Parotid gland (tissue), 1 donor: ENCODE data around the genes EGR2 and NRBF2.

DNA sequence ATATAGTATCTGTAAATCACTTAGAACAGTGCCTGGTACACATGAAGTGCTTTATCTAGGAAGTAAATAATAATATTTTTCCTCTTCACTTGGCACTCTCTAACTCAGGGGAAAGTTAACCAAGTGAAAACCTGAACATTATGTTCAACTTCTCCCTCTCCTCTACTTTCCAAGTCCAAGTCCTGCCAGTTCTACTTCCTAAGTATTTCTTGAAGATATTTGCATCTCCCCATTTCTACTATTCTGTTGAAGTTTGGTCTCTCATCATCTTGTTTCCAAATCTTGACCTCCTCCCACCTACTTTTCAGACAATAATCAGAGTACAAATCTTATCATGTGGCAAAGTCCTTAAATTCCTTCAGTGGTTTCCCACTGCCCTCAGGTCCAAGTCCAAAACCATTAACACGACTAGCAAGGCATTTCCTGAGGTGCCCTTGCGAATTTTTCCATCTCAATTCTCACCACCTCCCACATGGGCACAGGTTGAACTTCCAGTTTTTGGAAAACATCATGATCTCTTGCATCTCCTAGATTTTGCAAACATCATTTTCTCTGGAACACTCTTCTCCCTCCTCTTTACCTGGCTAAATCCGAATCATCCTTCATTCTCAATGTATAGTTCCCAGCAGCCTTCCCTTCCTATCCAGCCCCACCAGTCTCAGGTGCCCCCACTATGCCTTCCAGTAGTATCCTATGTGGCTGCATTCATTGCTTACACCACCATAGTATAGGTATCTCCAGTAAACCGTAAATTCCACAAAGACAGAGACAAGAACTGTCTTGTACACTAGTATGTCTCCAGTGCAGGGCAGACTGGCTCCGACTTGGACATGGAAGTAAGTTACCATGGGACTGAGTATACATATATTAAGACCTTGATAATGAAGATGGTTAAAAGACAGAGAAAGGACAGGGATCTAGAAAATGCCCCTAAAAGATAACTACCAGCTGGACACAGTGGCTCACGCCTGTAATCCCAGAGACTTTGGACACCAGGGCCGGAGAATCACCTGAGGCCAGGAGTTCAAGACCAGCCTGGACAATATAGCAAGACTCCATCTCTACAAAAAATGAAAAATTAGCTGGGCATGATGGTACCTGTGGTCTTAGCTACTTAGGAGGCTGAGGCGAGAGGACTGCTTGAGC is 97.0 kb upstream of the CDK1 start:
- PRO-cap = no peak

DNA sequence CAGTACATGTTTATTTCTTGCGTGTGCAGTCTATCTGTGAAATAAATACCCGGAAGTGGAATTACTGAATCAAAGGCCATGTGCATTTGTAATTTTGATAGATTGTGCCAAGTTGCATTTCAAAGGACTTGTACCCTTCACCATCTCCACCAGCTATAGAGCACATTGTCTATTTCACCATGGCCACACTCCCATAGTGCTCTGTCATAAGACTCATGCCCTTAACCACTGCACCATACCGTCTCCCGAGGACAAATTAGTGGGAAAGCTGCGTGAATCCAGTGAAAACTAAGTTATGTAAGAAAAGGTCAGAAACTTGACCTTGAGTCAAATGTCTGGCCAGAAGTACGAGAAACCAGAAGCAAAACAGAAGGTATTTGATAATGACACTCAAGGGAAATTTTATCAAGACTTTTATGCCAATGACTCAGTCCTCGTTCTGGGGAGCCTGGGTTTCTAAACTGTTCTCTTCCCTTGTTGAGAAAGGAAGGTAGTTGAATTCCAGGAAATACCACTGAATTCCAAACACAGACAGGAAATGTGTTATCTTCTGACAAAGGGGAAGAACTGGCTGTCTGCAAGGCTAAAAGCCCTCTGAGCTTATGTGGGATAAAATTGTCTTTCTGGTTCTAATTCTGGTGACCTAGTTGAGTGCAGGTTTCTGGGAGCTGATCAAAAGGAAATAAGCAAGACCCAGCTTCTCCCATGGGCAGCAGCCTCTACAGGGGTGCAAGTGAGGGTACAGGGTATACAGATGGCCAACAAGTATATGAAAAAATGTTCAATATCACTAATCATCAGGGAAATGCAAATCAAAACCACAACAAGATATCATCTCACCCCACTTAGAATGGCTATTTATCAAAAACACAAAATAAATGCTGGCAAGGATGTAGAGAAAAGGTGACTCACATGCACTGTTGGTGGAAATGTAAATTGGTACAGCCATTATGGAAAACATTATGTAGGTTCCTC is 49.7 kb downstream of the CDK1 start:
- PRO-cap = no peak

DNA sequence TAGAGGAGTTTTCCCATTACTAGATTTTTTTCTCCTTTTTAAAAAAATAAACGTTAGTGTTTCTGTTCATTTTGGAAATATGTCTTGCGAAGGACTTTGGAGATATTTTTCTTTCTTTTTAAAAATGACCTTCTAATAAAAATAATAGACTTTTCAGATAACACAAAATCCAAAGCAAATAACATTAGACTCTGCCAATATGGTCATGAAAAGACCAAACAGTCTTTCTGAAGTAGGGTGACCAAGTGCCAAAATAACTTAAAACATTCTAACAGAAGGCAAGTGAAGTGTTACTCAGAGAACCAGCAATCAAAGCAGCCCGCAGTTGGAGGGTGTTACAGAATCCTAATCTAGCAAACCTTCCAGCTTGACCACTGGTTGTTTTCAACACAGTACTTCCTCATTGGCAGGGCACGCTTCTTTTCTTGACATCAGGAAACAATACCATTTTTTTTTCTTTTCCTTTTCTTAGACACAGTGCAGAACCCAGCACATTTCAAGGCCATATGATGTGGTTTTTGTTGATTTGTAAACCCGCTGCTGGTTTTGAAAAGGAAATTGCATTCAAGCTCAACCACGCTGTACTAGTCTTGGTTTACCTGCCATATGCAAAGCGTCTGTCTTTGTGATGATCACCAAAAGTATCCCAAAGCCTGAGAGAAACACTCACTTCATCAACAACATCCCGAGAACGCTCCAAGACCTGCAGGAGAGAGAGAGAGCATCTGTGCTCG is 33.5 kb downstream of the RHOBTB1 start:
- PRO-cap = no peak

DNA sequence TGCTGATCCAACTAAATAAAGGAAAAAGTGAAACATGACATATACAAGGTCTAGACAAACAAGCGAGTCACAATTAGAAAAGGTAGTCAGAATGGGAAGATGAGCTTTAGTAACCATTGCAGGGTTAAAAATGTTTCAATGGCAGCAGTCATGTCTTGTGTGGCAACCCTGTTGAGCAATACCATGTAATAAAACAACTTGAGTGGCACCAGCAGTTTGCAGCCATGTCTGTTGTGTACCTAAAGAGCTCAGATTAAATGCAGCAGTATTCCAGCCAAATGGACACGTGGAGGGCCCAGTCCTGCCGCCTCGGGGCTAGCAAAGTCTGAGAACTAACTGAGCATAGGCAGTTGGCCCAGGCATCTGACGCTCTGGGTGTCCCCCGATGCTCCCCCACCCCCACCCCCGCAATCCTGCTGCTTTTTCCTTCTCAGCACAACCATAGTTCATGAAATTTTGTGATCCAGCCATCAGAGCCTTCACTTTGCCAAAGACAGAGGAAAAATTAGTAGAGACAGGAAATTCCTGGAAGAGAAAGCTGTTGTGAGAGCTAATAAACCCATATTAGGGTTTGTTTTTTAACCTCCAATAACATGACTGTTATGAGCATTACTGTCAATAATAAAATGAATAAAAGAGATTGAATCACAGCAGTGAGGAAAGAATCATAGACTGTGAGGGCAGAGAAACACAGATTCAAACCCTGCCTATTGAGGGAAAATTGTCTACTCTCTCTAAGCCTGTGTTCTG is 220.6 kb upstream of the RHOBTB1 start:
- PRO-cap = no peak

- PRO-cap = no peak
Measured at GRCh38 chr10:61757493-61757897, 94.8 kb downstream of the CABCOCO1 start.

DNA sequence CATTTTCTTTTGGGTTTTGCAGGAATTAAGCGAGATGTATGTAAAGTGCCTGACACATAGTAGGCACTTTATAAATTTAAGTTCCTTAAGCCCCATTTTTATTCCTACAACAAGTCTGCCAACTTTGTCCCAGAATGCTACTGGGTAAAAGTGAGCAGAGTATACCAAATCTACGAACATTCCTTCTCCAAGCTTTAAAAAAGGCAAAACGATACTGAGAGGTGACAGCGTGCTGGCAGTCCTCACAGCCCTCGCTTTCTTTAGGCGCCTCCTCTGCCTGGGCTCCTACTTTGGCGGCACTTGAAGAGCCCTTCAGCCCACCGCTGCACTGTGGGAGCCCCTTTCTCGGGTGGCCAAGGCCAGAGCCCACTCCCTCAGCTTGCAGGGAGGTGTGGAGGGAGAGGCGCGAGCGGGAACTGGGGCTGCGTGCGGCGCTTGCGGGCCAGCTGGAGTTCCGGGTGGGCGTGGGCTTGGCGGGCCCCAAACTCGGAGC is 34.2 kb upstream of the ARID5B start:
- PRO-cap = no peak

DNA sequence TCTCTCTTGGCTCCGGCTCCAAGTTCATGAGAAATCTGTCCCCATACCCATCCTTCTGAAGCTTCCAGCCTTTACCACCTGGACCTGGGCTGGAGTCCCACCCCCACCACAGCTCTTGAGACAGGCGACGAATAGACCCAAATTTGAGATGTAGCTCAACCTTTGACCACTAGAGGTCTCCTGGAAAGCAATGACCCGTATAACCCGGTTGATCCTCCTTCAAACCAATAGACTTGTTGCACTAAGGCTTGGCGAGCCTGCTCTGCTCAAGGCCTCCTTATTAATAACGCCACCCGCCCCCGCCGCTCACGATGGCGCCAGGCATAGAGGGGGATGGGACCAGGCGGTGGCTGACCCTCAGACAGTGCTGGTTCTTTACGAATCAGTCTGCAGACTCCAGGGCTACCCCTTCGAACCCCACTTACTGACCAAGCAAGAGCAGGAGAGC is 4.5 kb upstream of the ARID5B start:
- PRO-cap = no peak

- PRO-cap = no peak
Measured at GRCh38 chr10:61975162-61975626, 73.7 kb downstream of the ARID5B start.

- PRO-cap = no peak
Measured at GRCh38 chr10:62011542-62011874, 110.0 kb downstream of the ARID5B start.

DNA sequence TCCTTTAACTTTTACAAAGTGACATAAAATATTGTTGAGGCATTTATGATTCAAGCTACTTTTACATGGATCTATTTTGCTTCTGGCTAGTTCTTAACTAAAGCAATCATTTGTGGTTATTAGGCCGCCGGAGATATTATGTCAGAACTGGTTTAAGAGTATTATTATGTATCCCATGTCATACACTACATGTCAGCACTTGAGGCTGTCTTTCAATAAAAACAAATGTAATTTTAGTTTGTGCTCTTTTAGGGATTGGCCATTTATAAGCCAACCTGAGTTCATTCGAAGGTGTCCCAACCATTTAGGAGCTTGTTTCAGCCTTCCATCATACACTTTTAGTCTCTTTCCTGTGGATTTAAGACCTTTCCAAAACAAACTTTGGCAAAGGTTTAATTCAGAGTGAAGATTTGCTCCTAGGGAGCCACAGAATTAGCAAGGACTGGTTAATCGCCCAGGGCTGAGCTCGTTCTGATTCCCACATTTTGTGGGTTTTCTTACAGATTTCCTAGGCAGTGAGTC is 118.0 kb downstream of the ARID5B start:
- PRO-cap = no peak

DNA sequence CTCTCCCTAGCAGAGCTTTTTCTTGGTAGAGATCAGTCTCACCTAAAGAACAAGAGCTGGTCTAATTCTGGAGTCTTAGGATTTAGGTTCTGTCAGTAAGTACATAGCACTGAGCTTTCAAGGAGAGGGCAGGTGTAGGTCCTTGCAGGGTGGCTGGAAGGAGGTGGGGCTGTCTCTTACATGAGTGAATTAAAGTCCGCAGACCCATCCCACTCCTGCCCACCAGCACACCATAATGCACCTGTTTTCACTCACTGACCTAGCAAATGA is 145.9 kb downstream of the ARID5B start:
- PRO-cap = no peak

- PRO-cap = no peak
Measured at GRCh38 chr10:62050251-62050681, 148.8 kb downstream of the ARID5B start.

DNA sequence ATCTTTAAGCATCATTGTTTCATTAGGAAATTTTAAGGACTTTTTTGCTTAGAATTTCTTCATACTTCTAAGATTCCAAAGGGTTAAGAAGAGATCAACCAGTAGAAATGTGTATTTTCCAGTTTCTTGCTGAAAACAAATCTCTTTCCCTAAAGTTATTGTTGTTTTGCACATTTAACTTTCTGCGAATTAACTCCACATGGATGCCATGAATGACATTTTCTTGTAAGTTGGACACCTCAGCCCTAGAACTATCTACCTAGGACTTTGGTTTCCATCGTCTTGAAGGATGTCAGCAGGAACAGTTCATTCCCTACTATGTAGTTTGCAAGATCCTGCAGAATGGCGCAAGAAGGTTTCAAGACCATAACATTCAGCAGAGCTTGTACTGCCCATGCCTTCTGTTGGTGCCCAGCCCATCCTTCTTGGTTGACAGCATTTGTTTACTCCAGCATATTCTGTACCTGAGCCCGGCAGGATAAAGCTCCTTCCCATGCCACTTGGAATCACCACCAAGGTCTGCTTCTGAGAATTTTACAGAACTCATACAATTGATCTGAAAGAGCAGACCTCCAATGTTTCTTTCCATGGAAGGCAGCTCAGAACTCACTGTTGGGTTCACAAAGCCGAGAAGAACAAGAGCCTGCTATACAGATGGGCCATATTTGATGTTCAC is 150.7 kb downstream of the ARID5B start:
- PRO-cap = no peak

GRCh38 chr10:62779453-62779775 is 25.1 kb upstream of the ADO start:
- PRO-cap = no peak

DNA sequence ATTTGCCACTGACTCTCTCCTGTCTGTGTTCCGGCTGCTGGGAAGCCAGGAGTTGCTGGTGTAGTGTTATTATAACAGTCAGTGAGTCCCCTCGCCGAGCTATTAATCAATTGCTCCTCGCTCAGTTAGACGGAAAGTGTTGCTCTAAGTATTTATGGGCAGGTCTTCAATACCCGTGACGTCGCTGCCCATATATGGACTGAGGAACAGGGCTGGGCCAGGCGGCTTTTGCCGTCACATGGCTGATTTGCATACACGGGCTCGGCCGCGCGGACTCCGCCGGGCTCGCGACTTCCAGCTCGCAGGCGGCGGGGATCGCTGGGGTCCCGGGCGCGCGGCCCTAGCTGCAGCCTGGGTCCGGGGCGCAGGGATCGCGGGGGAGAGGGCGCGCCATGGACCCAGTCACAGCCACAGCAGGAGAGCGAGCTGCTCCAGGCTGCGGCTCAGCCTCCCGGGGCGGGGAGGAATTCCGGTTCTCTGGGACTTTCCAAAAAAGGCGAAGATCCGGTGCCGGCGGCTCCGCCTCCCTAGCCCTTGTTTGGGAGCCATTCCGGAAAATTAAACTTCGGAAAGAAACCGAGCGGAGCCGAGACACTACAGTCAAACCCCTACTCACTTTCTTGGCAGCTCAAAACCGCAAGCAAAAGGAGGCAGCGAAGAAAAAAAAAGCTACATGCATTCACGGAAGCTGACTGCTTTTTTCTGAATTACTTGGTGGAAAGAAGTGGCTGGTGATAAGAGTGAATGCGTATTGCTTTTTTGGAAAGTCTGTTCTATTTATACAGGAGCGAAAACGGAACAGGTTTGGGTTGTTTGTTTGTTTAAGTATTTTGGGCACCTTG is at the start of gene EGR2:
EGR2 (minus strand) TSS at position 127 of the 842 bp plus-strand sequence.
- PRO-cap = bidirectional peak, plus-strand start at position 272 of the sequence, minus-strand start at position 104 of the sequence; unidirectional peak, plus-strand start at position 568 of the sequence

GRCh38 chr10:63132811-63134128 is at the start of gene NRBF2:
NRBF2 (plus strand) TSS chr10:63133328.
- PRO-cap = unidirectional peak, plus-strand start at chr10:63133339

DNA sequence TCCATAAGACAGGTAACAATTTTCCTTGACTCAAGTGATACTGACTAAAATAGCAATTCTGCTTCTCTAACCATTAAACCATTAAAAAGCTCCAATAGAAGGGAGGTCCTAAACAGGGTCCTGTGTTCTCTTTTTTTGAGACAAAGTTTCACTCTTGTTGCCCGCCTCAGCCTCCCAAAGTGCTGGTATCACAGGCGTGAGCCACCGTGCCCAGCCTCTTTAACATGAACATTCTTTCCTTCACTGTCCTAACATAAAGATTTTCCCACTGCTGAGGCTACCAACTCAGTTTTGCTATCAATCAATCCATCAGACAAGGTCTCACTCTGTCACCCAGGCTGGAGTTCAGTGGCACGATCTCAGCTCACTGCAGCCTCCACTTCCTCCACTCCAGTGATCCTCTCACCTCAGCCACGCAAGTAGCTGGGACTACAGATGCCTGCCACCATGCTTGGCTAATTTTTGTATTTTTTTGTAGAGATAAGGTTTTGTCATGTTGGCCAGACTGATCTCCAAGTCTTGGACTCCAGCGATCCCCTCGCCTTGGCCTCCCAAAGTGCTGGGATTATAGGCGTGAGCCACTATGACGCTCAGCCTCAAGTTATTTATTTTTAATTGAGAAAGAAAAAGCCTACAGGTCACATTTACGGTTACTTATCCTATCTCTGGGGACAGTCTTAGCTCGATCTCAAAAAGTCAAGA is 51.9 kb downstream of the NRBF2 start:
- PRO-cap = no peak

GRCh38 chr10:63201344-63201704 is 68.2 kb downstream of the NRBF2 start:
- PRO-cap = no peak

- PRO-cap = no peak
Measured at GRCh38 chr10:63206533-63207171, 73.5 kb downstream of the NRBF2 start.

DNA sequence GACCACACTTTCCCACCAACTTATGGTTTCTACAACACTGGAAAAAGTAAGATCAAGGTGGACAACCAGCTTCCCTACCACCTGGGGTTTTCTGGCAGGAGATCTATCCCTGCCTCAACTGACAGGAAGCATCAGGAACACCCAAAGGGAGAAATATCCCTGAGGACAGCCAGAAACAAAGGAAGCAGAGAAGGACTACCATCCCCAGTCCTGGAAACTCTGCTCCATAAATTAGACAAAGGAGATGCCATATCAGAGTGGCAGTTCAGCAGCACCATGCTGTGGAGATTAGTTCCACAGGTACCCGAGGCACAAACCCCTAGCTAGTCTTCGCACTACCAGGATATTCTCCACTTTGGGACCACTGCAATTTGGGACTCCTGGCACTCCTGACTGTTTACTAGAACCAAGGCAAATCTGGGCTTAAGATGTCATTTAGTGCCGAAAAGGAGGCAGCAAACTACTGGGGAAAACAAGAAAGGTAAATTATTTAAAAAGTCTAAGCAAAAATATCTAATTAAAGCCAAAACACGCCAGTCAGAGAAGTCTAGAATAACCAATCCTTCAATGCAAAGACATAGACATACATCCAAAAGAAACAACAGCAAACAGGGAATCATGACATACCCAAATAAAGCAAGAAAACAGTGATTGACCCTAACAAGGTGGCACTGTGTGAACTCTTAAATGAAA is 110.9 kb downstream of the NRBF2 start:
- PRO-cap = no peak